Endometrial microvascular endothelial cells (primary cell): ENCODE measurements around a stretch of chr3.

DNA sequence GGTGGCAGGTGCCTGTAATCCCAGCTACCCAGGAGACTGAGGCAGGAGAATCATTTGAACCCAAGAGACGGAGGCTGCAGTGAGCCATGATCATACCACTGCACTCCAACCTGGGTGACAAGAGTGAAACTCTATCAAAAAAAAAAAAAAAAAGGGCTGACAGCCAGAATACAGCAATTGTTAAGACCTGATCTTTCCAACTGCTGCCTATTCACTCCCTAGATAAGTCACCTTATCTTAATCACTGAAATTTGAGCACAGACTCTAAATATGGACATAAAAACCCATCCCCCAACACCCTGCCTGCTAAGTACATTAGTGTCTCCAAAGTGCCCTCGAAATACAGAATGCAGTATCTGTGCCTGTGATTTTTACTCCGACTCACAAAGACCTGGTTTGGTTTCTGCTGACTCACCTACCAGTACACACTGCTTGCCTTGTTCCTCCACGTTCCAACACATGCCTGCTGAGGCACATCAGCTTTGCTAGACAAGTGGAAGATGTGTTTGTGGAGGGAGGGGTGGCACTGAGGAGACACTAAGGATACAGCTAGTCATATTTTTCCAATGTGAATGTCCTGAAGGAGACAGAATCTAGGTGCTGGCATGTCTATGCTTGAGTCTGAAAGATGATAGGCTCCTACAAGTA, 8.3 kb downstream of the PCYT1A start:
- RAMPAGE, long total RNA = no peak

- RAMPAGE, long total RNA = no peak
Measured at GRCh38 chr3:196481576-196481852, 22.1 kb downstream of the RNF168 start.

DNA sequence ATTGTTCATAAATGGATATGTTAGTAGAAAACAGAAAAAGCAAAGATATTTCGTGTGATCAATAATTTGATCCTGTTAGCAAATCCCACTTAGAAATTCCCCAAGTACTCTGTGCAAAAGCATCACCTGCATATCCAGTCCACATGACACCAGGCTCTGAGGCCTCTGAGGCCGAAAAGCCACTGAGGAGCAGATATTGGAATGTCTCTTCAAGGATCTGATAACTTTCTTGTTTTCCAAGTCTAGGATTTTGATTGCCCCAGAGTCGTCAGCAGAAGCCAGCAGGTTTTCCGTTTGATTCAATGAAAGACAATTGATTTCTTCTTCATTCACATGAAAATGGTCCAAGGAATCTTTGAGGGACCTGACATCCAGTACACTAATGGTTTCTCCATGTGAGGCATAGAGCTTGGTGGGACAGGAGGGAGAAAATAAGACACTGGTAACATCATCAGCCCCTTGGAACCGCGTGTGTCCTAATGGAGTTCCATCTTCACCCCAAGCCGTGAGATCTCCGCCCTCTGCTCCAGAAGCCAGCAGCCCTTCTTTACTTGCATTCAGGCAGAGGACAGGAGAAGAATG, 7.4 kb downstream of the WDR53 start:
- RAMPAGE, long total RNA = no peak

DNA sequence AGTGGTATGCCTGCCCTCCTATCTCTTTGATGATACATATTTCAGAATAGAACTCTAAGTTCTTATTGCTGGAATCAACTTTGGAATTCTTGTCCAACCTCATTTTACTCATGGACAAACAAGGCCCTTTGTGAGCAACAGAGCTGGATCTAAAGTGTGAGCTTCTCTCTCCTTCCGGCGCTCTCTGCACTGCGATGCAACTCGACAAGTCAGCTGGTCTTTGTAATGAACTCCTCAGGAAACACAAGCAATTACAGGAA, 20.3 kb upstream of the NRROS start:
- RAMPAGE, long total RNA = no peak

- RAMPAGE, long total RNA = no peak
Measured at GRCh38 chr3:196657610-196658347, 18.3 kb downstream of the NRROS start.

- RAMPAGE, long total RNA = no peak
Measured at GRCh38 chr3:196740828-196741334, 1.2 kb downstream of the PAK2 start.

DNA sequence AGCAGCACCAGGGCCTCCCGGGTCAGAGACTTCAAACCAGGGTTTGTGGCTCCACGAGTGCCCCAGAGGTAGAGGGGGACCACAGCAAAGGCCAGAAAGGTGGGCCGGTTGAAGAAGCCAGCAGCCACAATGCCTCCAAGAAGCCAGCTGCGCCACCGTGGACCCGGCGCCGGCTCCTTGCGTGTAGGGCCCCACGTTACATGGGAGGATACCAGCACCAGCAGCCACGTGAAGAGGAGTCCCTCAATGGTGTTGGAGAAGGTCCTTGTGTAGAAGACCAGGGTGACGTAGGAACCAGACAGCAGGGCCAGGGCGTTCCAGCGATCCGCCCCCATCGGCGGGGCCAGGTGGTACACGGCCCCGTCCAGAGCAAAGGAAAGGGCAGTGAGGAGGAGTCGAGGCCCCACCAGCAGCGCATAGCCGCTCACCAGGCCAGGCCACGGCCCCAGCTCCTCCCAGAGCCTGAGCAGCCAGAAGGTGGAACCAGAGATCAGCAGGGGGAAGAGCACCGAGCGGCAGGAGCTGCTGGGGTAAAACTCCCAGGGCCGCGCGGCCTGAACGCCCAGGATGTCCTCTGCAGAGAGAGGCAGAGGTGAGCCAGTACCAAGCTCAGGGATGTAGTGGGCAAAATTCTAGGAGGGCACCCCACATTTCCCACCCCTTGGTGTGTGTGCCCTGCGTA, 5.8 kb downstream of the NCBP2AS2 start:
- RAMPAGE, long total RNA = no peak

DNA sequence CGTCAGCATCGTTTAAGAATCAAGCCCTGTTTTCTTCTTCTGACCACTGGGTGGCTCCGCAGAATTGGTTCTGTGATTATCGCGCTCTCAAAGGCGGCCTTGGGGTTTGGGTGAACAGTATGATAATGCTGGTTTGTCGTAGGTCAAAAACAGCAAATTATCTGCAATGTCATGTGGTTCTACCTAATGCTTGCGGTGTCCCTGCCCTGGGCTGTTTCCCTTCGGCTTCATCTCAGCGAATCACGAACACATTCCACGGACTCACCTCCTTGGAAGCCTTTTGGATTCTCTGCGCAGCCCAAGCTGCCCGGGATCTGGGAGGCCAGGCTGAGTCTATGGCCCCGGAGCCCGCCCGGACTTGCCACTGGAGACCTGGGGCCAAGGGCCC, 10.2 kb upstream of the PIGZ start:
- RAMPAGE, long total RNA = no peak

DNA sequence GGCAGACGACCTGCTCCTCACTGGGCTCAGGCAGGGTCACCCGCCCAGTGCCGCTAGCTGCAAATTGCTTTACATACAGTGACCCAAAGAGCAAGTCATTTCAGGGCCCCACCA, 25.6 kb downstream of the MELTF start:
- RAMPAGE, long total RNA = no peak

DNA sequence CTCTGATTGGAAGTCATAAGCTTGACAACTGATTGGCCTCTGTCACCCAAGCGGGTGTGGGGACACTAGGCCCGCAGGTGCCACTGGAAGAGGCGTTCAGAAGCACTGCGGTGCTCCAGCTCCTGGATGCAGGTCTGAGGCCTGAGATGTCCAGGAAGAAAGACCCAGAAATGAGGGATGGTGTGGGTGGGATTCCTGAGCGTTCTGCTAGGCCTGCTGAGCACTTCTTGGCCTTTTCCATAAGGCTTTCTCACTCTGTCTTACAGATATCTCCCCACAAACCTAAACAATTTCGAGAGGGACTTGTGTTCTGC, 25.4 kb downstream of the MELTF start:
- RAMPAGE, long total RNA = no peak

- RAMPAGE, long total RNA = no peak
Measured at GRCh38 chr3:197394433-197395423, 96.3 kb upstream of the DLG1 start.

DNA sequence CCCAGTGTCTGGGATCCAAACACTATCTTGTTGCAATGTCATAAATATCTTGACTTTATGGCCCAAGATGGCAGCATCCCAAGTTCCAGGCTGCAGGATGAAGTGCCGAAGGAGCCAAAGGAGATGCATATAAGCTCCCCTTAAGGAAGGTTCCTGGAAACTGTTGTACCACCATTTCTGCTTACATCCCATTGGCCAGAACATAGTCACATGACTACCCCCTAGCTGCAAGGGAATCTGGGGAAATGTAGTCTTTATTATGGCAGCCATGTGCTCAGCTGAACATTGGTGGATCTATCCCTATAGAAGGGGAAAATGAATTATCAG, 54.3 kb downstream of the BDH1 start:
- RAMPAGE, long total RNA = no peak

DNA sequence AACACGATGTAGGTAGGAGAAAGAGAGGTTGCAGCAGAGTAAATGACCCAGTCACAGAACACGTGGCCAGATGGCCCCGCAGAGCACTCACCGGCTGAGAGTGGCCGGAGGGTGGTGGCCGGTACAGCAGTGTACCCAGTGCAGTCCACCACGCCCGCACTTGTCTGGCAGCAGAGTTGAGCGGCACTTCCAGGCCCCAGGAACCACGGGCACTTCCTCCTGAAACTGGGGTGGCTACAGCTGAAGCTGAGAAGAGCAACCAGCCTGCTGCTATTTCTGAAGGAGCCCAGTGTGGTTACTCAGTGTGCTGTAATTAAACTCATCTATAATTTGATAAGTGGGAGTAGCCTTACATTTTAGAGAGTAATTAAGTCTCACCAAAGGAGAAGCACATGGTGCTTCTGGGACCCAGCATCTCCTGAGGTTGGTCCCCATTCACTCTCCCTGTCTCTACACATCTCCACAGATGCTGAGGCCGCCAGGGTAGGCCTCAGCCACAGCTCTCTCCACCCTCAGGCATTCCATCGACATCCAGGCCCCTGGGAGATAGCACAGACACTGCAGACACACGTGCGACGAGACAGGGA, 49.8 kb downstream of the BDH1 start:
- RAMPAGE, long total RNA = no peak

DNA sequence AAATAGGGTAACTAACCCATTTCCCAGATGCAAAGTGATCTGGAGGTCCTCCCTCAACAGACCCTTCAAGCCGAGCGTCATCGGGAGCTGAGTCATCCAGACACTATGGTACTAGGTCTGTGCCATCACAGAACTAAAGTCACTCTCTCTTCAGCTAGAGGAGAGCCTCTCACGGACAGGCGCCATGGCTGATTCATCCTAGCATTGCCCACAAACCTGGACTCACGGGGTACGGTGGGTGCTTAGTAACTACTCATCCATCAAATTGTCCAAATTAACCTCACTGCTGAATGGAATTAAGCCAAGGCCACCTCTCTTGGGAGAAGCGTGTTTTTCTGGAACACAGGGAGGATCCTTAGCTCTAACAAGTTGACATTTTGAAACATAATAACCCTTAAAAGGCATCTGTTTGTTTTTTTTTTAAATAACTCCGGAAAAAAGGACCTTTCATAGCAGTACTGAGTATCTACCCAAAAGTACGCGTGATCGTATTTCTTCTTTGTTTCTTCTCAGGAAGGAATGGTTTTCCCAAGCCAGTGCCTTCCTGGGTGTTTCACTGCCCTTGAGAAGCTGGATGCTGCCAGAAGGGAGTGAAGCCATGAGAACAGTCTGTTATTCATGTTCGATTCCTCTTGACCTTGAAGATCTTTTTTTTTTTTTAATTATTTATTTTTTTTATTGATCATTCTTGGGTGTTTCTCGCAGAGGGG, 45.5 kb upstream of the BDH1 start:
- RAMPAGE, long total RNA = no peak

- RAMPAGE, long total RNA = no peak
Measured at GRCh38 chr3:197671928-197672757, 64.6 kb downstream of the RUBCN start.

DNA sequence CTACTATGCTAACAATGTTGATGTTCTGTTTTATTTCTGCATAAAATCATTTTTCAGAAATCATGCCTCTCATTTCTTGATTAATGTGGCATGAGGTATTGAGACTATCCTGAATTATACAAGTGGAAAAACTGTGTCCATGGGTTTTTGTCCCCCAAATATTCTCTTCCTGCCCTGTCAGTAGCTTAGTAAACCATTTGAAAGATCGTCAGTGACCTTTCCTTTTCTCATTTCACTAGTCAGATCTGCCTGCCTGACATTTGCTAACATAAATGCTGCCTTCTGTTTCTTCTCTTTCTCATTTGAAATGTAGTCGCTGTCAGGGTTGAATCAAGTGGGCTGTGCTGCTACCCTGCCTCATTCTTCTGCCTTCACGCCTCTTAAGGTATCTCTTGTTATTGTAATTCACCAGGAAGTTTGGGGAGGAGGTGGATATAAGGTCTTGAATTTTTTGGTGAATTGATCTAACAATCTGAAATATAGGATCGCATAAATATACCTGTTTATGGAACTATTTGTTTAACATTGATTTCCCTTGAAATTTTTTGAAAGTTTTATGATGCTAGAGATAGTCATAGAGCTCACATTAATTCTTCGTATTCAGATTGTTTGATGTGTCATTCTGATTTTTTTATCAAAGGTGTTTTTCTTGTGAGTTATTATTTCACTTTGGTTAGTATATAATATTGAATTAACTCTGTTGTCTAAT, 67.6 kb downstream of the LRCH3 start:
- RAMPAGE, long total RNA = no peak